K562 (cell line): Measurements from ENCODE around the genes ATP5MJ and C14orf180.

- RAMPAGE, long total RNA = no peak
- RRBS = no CpG with 5 or more reads among the region's 24 CpGs
PRO-cap:
- standard = no peak
- CoPRO, capped RNA only, 2 experiments = no peak in any of the 2 experiments
- CoPRO, capped and uncapped RNA, 2 experiments = no peak in any of the 2 experiments
- CoPRO, uncapped RNA only, 2 experiments = no peak in any of the 2 experiments
CAGE:
- cytosol, long polyA plus RNA = no peak
- long polyA plus RNA = no peak
- nucleolus, long total RNA = no peak
- nucleus, long polyA plus RNA = no peak
These were observed 20.5 kb downstream of the ZFYVE21 start for GRCh38 chr14:103735888-103736810.

DNA sequence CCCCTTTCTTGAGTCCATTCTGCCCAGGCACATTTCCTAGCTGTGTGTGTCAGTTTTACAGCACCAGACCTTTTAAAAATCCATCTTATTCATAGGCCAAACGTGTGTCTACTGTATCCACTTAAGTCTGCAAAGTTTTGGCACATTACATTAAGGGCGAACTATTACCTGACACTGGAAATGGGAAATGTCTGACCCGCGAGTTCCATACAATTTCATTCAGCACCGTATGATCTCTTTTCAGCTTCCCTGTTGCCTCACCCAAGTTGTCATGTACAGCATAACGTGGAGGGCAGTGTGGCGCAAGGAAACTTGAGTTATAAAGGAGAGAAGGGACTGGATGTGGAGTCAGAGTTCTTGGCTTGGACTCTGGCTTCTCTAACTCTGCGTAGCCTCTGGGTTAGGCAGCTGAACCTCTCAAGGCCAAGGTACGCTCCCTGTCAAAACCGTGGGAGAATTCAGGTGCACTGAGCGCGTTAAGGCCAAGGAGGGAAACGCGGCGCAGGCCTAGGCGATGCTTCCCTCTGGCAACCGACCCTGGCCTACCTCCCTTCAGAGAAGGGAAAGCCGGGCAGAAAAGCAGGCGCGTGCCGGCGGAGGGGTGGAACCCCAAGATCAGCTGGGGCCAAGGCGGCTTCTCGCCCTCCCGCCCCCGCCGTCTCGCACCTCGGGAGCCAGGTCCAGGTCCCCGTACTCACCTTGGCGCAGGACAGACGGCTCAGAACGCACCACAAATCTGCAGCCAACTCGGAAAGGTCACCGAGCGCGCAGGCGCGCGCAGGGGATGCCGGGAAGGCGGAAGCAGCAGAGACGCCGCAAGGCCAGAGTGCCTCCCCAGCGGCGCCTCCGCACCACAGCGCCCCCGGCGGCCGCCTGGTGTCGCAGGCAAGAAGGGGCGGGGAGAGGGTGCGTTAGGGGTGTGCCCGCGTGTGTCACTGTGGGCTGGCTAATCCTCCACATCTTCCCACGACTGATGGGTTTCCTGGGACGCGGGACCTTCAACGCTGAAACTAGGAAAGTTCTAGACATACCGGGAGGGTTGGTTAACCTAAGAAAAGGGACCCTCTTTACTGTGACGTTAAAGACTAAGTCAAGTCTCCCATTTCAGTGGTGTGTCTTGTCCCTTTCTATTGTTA, at the start of gene ATP5MJ:
ATP5MJ (minus strand) TSS at position 758 of the 1,136 bp plus-strand sequence.
- RAMPAGE, long total RNA = start-site peak on the minus strand centred at position 747 of the sequence, 54 bp wide, 20,318 and 17,604 reads in 2 replicates
- RRBS = 1% methylated on average over 9 of the region's 62 CpGs
PRO-cap:
- standard = bidirectional peak, plus-strand start at position 959 of the sequence, minus-strand start at position 758 of the sequence
- CoPRO, capped RNA only, 2 experiments = peak in 2 of 2 experiments; most common plus-strand start position 959 of the sequence (in 1); most common minus-strand start position 738 of the sequence (in 1)
- CoPRO, capped and uncapped RNA, 2 experiments = peak in 2 of 2 experiments; most common plus-strand start position 938 of the sequence (in 1); most common minus-strand start position 738 of the sequence (in 2)
- CoPRO, uncapped RNA only, 2 experiments = peak in 2 of 2 experiments; most common plus-strand start position 1,013 of the sequence (in 1); most common minus-strand start position 725 of the sequence (in 1)
CAGE:
- cytosol, long polyA plus RNA = start-site peak on the minus strand centred at position 744 of the sequence, 53 bp wide, 18,632 and 16,360 reads in 2 replicates
- long polyA plus RNA = start-site peak on the minus strand centred at position 744 of the sequence, 52 bp wide, 17,898 and 18,179 reads in 2 replicates
- nucleolus, long total RNA = no peak
- nucleus, long polyA plus RNA = start-site peak on the minus strand centred at position 743 of the sequence, 53 bp wide, 12,278 and 7,511 reads in 2 replicates

DNA sequence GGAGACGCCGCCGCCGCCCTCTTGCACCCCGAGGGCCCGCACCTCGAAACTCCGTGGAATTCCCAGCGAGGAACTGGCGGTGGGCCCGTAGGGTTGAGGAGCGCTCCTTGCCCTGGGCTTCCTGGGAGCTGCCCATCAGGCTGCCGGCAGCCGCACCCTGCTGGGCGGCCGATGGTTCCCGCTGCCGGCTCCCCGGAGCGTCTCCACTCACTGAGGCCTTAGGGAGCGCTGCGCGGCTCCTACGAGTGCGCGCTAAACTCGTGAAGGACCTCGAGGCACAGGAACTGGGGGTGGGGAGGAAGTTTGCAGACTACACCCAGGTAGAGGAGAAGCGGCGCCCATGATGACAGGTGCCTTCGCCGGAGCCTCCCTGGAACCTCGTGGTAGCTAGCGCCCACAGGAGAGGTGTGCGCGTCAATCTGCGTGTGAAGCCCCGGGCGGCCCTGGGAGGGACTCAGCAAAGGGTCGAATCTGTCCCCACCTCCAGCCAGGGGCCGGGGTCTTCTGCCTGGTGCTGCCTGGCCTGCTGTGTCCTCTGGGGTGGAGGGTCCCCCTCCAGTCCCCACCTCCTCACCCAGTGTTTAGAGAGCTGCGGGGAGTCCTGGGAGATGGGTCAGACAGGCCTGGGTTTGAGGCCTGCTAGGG, 20.5 kb upstream of the KIF26A start:
- RAMPAGE, long total RNA = no peak
- RRBS = 53% methylated on average over 16 of the region's 42 CpGs
PRO-cap:
- standard = no peak
- CoPRO, capped RNA only, 2 experiments = no peak in any of the 2 experiments
- CoPRO, capped and uncapped RNA, 2 experiments = no peak in any of the 2 experiments
- CoPRO, uncapped RNA only, 2 experiments = no peak in any of the 2 experiments
CAGE:
- cytosol, long polyA plus RNA = no peak
- long polyA plus RNA = no peak
- nucleolus, long total RNA = no peak
- nucleus, long polyA plus RNA = no peak

DNA sequence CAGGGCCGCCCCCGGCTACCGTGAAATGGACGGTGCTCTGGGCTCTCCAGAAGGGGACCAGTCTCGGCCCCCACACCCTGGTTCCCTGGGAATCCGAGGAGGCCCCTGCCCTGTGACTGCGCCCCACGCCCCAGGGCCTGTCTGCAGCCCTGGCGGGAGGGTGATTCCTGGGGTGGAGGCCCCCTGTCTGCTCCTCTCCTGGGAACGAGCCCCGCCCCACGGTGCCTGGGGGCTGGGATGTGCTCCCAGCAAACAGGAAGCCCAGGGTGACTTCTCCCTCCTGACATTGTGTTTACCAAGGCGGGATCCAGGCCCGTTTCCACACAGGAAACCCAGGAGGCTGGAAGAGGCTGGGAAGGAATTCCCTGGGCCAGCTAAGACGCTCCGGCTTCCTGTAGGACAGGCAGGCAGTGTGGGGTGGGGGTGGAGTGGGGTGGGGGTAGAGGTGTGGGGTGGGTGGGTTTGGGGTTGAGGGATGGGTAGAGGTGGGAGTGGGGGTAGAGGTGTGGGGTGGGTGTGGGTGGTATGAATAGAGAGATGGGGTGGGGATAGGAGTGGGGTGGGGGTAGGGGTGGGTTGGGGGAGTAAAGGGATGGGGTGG, 46.8 kb downstream of the KIF26A start:
- RAMPAGE, long total RNA = no peak
- RRBS = no CpG with 5 or more reads among the region's 16 CpGs
PRO-cap:
- standard = no peak
- CoPRO, capped RNA only, 2 experiments = no peak in any of the 2 experiments
- CoPRO, capped and uncapped RNA, 2 experiments = no peak in any of the 2 experiments
- CoPRO, uncapped RNA only, 2 experiments = no peak in any of the 2 experiments
CAGE:
- cytosol, long polyA plus RNA = no peak
- long polyA plus RNA = no peak
- nucleolus, long total RNA = no peak
- nucleus, long polyA plus RNA = no peak

- RAMPAGE, long total RNA = no peak
- RRBS = 12% methylated on average over 2 of the region's 18 CpGs
PRO-cap:
- standard = no peak
- CoPRO, capped RNA only, 2 experiments = no peak in any of the 2 experiments
- CoPRO, capped and uncapped RNA, 2 experiments = no peak in any of the 2 experiments
- CoPRO, uncapped RNA only, 2 experiments = no peak in any of the 2 experiments
CAGE:
- cytosol, long polyA plus RNA = no peak
- long polyA plus RNA = no peak
- nucleolus, long total RNA = no peak
- nucleus, long polyA plus RNA = no peak
These were observed 86.1 kb downstream of the KIF26A start for GRCh38 chr14:104224270-104225044.

- RAMPAGE, long total RNA = no peak
- RRBS = no CpG with 5 or more reads among the region's 12 CpGs
PRO-cap:
- standard = no peak
- CoPRO, capped RNA only, 2 experiments = no peak in any of the 2 experiments
- CoPRO, capped and uncapped RNA, 2 experiments = no peak in any of the 2 experiments
- CoPRO, uncapped RNA only, 2 experiments = no peak in any of the 2 experiments
CAGE:
- cytosol, long polyA plus RNA = no peak
- long polyA plus RNA = no peak
- nucleolus, long total RNA = no peak
- nucleus, long polyA plus RNA = no peak
These were observed 101.4 kb downstream of the KIF26A start for GRCh38 chr14:104239741-104240152.

- RAMPAGE, long total RNA = no peak
- RRBS = 5% methylated on average over 2 of the region's 21 CpGs
PRO-cap:
- standard = no peak
- CoPRO, capped RNA only, 2 experiments = no peak in any of the 2 experiments
- CoPRO, capped and uncapped RNA, 2 experiments = no peak in any of the 2 experiments
- CoPRO, uncapped RNA only, 2 experiments = no peak in any of the 2 experiments
CAGE:
- cytosol, long polyA plus RNA = no peak
- long polyA plus RNA = no peak
- nucleolus, long total RNA = no peak
- nucleus, long polyA plus RNA = no peak
These were observed 155.4 kb downstream of the KIF26A start for GRCh38 chr14:104293501-104294433.

DNA sequence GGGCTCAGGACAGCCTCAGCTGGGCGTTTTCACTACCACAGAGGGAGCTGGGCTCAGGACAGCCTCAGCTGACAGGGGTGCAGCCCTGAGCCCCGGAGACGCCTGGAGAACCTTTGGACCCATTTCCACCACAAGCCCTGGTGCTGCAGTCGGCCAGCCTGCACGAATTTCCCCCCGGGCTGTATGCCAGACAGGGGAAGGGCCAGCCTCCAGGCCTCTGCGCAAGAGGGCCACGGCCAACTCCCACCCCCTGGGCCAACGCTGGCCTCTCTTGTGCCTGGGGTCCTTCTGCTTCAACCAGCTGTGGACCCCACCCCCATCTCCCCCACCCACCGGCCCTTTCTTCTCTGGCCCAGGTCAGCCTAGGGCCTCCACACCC, 2.6 kb upstream of the C14orf180 start:
- RAMPAGE, long total RNA = no peak
- RRBS = 25% methylated on average over 5 of the region's 10 CpGs
PRO-cap:
- standard = no peak
- CoPRO, capped RNA only, 2 experiments = no peak in any of the 2 experiments
- CoPRO, capped and uncapped RNA, 2 experiments = no peak in any of the 2 experiments
- CoPRO, uncapped RNA only, 2 experiments = no peak in any of the 2 experiments
CAGE:
- cytosol, long polyA plus RNA = no peak
- long polyA plus RNA = no peak
- nucleolus, long total RNA = no peak
- nucleus, long polyA plus RNA = no peak

- RAMPAGE, long total RNA = no peak
- RRBS = no CpG with 5 or more reads among the region's 23 CpGs
PRO-cap:
- standard = no peak
- CoPRO, capped RNA only, 2 experiments = no peak in any of the 2 experiments
- CoPRO, capped and uncapped RNA, 2 experiments = no peak in any of the 2 experiments
- CoPRO, uncapped RNA only, 2 experiments = no peak in any of the 2 experiments
CAGE:
- cytosol, long polyA plus RNA = no peak
- long polyA plus RNA = no peak
- nucleolus, long total RNA = no peak
- nucleus, long polyA plus RNA = no peak
These were observed at the start of gene C14orf180 for GRCh38 chr14:104579269-104579955. Gene C14orf180, plus strand, starts transcription at chr14:104579764.

GRCh38 chr14:104729339-104730025, 5.5 kb downstream of the ADSS1 start:
- RAMPAGE, long total RNA = no peak
- RRBS = no CpG with 5 or more reads among the region's 84 CpGs
PRO-cap:
- standard = unidirectional peak, minus-strand start at chr14:104729498; bidirectional peak, plus-strand start at chr14:104729924, minus-strand start at chr14:104729723
- CoPRO, capped RNA only, 2 experiments = peak in 2 of 2 experiments; most common plus-strand start chr14:104729893 (in 2); most common minus-strand start chr14:104729614 (in 1)
- CoPRO, capped and uncapped RNA, 2 experiments = peak in 2 of 2 experiments; most common plus-strand start chr14:104729924 (in 2); most common minus-strand start chr14:104729923 (in 1)
- CoPRO, uncapped RNA only, 2 experiments = peak in 1 of 2 experiments; most common plus-strand start chr14:104729919 (in 1)
CAGE:
- cytosol, long polyA plus RNA = no peak
- long polyA plus RNA = no peak
- nucleolus, long total RNA = no peak
- nucleus, long polyA plus RNA = no peak

- RAMPAGE, long total RNA = no peak
- RRBS = 2% methylated on average over 5 of the region's 23 CpGs
PRO-cap:
- standard = no peak
- CoPRO, capped RNA only, 2 experiments = no peak in any of the 2 experiments
- CoPRO, capped and uncapped RNA, 2 experiments = no peak in any of the 2 experiments
- CoPRO, uncapped RNA only, 2 experiments = no peak in any of the 2 experiments
CAGE:
- cytosol, long polyA plus RNA = no peak
- long polyA plus RNA = no peak
- nucleolus, long total RNA = no peak
- nucleus, long polyA plus RNA = no peak
These were observed 959 bp downstream of the AKT1 start for GRCh38 chr14:104794531-104795047.

- RAMPAGE, long total RNA = no peak
- RRBS = no CpG with 5 or more reads among the region's 16 CpGs
PRO-cap:
- standard = no peak
- CoPRO, capped RNA only, 2 experiments = no peak in any of the 2 experiments
- CoPRO, capped and uncapped RNA, 2 experiments = no peak in any of the 2 experiments
- CoPRO, uncapped RNA only, 2 experiments = no peak in any of the 2 experiments
CAGE:
- cytosol, long polyA plus RNA = no peak
- long polyA plus RNA = no peak
- nucleolus, long total RNA = no peak
- nucleus, long polyA plus RNA = no peak
These were observed 1.3 kb upstream of the ZBTB42 start for GRCh38 chr14:104799535-104800103.

- RAMPAGE, long total RNA = no peak
- RRBS = 9% methylated on average over 4 of the region's 9 CpGs
PRO-cap:
- standard = no peak
- CoPRO, capped RNA only, 2 experiments = no peak in any of the 2 experiments
- CoPRO, capped and uncapped RNA, 2 experiments = no peak in any of the 2 experiments
- CoPRO, uncapped RNA only, 2 experiments = no peak in any of the 2 experiments
CAGE:
- cytosol, long polyA plus RNA = no peak
- long polyA plus RNA = no peak
- nucleolus, long total RNA = no peak
- nucleus, long polyA plus RNA = no peak
These were observed 1.8 kb downstream of the PLD4 start for GRCh38 chr14:104926539-104926864.

DNA sequence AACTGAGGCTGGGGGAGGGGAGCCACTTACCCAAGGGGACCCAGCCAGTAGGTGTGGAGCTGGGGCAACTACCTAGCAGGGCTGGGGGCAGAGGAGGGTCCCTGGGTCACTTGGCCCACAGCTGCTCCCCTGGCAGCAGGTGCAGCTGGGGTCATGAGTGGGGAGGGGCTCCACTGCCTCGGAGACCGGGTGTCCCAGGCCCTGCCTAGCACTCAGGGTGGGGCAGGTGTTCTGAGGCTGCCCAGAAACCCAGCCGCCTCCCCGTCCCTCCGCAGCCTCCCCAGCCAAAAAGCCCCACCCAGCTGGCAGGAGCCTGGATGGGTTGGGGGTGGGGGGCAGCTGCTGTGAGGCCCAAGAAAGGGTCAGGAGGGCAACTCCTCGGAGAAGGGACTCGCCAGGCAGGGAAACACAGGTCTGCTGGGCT, 11.2 kb downstream of the AHNAK2 start:
- RAMPAGE, long total RNA = no peak
- RRBS = no CpG with 5 or more reads among the region's 7 CpGs
PRO-cap:
- standard = no peak
- CoPRO, capped RNA only, 2 experiments = no peak in any of the 2 experiments
- CoPRO, capped and uncapped RNA, 2 experiments = no peak in any of the 2 experiments
- CoPRO, uncapped RNA only, 2 experiments = no peak in any of the 2 experiments
CAGE:
- cytosol, long polyA plus RNA = no peak
- long polyA plus RNA = no peak
- nucleolus, long total RNA = no peak
- nucleus, long polyA plus RNA = no peak

DNA sequence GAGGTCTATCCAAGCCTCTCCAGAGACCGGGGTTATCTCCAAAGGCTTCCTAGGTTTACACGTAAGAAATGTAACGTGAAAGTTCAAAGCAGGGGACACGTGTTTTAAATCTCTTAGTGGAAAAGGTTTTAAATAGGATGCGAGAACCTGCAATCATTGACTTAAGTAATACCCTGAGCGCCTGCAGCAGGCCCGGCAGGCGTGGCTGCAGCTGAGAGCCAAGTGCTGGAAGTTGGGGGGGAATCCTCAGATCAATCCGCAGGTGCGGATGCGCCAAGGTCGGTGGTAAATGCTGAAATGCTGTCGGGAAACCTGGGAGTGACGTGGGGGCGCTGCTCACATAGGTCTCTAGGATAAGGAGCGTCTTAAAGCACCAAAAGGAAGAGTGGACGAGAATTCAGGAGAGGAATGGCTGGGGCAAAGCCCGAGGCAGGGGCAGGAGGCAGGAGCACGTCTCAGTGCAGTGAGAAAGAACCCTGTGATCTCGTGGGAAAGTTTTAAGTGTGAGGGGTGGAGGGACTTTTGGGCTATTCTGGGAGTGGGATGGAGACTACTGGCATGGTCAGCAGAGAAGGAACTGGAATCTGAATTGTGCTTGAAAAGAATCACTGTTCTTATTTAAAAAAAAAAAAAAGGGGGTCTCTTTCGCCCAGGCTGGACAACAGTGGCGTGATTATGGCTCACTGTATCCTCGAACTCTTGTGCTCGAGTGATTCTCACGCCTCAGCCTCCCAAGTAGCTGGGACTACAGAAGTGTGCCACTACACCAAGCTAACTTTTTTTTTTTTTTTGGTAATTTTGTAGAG, 898 bp upstream of the CDCA4 start:
- RAMPAGE, long total RNA = no peak
- RRBS = no CpG with 5 or more reads among the region's 25 CpGs
PRO-cap:
- standard = bidirectional peak, plus-strand start at position 383 of the sequence, minus-strand start at position 290 of the sequence
- CoPRO, capped RNA only, 2 experiments = peak in 1 of 2 experiments; most common plus-strand start position 354 of the sequence (in 1); most common minus-strand start position 224 of the sequence (in 1)
- CoPRO, capped and uncapped RNA, 2 experiments = no peak in any of the 2 experiments
- CoPRO, uncapped RNA only, 2 experiments = no peak in any of the 2 experiments
CAGE:
- cytosol, long polyA plus RNA = no peak
- long polyA plus RNA = no peak
- nucleolus, long total RNA = no peak
- nucleus, long polyA plus RNA = no peak

- RAMPAGE, long total RNA = no peak
- RRBS = 36% methylated on average over 1 of the region's 14 CpGs
PRO-cap:
- standard = no peak
- CoPRO, capped RNA only, 2 experiments = no peak in any of the 2 experiments
- CoPRO, capped and uncapped RNA, 2 experiments = no peak in any of the 2 experiments
- CoPRO, uncapped RNA only, 2 experiments = no peak in any of the 2 experiments
CAGE:
- cytosol, long polyA plus RNA = no peak
- long polyA plus RNA = no peak
- nucleolus, long total RNA = no peak
- nucleus, long polyA plus RNA = no peak
These were observed 17.8 kb upstream of the CDCA4 start for GRCh38 chr14:105038565-105039230.

- RAMPAGE, long total RNA = no peak
- RRBS = no CpG with 5 or more reads among the region's 50 CpGs
PRO-cap:
- standard = no peak
- CoPRO, capped RNA only, 2 experiments = no peak in any of the 2 experiments
- CoPRO, capped and uncapped RNA, 2 experiments = no peak in any of the 2 experiments
- CoPRO, uncapped RNA only, 2 experiments = no peak in any of the 2 experiments
CAGE:
- cytosol, long polyA plus RNA = no peak
- long polyA plus RNA = no peak
- nucleolus, long total RNA = no peak
- nucleus, long polyA plus RNA = no peak
These were observed 9.1 kb downstream of the GPR132 start for GRCh38 chr14:105055823-105056803.